LNCaP clone FGC (cell line): ENCODE measurements around a stretch of chr9.

GRCh38 chr9:124222329-124222719, 35.4 kb upstream of the NEK6 start:
- RRBS, 2 experiments, result no CpG with 5 or more reads among the region's 7 CpGs

DNA sequence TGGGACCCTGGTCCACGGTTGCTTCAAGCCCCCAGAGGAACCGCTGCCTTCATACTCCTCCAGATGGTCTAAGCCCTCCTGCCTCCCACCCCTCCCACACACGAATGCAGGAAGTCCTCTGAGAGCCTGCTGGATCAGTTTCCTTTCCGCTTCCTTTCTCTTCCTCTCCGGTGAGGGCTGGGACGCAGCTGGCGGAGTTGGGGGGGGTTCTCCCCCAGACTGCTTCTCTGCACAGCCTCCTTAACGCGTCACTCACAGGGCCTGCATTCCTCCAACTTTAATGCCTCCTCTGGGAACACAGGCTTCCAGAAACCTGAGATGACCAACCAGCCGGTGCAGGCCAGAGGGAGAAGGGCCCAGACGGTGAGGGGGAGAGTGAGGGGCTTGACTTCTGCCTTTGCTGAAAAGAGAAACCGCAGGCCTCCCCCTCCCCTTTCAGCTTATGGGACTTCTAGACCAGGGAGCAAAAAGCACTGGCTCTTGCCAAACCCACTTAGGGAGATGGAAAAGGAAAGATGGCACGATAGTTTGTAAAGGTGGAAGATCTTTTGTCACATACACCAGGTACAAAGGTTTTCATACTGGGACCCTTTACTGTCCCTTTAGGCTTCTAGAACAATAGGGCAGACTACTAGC, 14.8 kb upstream of the NEK6 start:
- RRBS, 2 experiments, result no CpG with 5 or more reads among the region's 13 CpGs

- RRBS, 2 experiments, result no CpG with 5 or more reads among the region's 9 CpGs
Measured at GRCh38 chr9:124257450-124257735, 356 bp upstream of the NEK6 start.

DNA sequence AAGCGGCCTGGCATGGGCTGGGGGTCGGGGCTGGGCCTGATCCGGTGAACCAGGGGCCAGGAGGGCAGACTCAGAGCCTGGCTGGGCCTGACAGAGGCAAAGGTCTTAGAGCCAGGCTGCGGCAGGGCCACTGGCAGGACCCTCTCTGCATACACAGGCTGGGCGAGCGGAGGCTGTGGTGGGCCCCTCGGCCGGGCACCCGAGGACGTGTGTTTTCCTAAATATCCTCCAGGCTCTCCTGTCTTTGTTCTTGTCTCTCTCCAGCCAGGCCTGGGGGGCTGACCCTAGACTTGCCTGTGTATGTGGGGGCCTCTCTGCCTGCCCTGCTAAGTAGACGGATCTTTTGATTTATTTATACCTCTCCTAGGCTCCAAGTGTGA, 931 bp downstream of the NEK6 start:
- RRBS, 2 experiments, result 0 to 3% methylated on average over 2 of the region's 11 CpGs

GRCh38 chr9:124279967-124280916, 22.5 kb downstream of the NEK6 start:
- RRBS, 2 experiments, result no CpG with 5 or more reads among the region's 21 CpGs

GRCh38 chr9:124284874-124285676, 27.3 kb downstream of the NEK6 start:
- RRBS, 2 experiments, result no CpG with 5 or more reads among the region's 24 CpGs

DNA sequence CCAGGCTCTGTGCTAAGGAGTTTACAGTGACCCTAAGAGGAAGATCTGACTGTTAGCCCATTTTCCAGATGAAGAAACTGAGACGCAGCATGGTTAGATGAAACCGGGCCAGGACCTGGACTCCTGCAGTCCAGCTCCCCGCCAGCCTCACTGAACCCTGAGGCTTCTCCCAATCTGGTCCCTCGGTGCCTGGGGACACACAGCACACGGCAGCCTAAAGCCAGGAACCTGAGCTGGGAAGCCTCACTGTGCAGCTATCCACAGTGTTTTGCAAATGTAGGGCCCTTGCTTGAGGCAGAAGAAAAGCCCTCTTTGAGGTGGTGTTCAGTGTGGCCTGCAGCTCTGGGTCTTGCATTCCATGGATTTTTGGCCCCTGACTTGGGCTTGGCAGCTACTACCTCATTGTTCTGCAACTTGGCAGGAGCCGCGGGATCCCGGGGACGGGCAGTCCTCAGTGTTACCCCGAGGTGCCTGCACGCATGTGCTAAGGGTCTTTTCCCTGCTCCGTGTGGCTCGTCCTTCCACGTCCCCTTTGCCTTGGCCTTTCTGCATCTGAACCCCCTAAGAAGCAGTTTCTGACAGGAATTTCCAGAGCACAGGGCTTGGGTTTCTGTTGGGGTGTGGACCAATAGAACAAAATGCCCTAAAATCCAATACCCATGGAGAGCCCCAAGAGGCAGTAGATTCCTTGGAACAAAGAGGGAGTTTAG, 39.7 kb downstream of the NEK6 start:
- RRBS, 2 experiments, result no CpG with 5 or more reads among the region's 14 CpGs

- RRBS, 2 experiments, result no CpG with 5 or more reads among the region's 15 CpGs
Measured at GRCh38 chr9:124355289-124355970, 59.8 kb downstream of the PSMB7 start.

DNA sequence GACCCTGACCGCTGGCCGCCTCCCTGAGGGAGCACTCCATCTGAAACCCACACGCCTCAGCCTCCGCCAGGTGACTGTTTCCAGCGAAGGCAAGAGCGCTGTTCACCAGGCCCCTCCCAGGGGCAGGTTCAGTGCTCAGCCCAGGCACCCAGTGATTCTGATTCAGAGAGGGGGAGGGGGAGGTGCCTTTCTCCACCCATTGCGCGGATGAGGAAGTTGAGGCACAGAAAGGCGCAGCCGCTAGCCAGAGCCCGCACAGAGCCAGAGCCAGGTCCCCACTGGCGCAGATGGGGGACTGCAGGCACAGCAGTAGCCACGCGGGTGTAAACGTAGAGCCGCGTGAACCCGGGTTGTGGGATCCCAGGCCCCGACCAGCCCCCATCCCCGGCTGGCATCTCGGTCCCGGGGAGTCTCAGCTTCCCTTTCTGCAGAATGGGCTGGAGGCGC, 27.1 kb downstream of the ADGRD2 start:
- RRBS, 2 experiments, result 9 to 13% methylated on average over 4 of the region's 23 CpGs

GRCh38 chr9:124504574-124505749, 2.2 kb downstream of the NR5A1 start:
- RRBS, 2 experiments, result 10 to 21% methylated on average over 54 of the region's 134 CpGs

DNA sequence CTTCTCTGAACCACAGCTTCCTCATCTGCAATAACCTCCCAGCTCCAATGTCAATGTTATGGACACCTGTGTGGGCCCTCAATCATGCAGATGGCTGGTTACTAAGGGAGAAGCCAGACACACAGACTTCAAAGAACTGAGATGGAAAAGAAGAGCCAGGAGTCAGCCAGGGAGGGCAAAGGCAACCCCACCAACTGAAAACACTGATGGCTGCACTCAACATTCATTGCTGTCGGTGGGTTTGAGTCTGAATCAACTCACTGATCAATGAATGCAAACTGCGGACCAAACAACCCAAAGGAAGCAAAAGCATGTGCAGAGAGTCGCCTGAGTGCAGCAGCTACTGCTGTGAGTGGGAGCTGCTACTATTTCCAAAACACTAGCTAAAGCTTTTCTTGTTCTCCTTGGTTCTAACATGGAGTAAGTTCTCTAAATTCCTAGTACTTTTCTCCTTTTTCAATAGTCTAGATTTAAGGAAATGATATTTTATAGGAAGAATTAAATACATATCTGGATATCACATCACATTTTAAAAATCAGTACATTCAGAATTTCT, 77.5 kb downstream of the NR6A1 start:
- RRBS, 2 experiments, result no CpG with 5 or more reads among the region's 3 CpGs

DNA sequence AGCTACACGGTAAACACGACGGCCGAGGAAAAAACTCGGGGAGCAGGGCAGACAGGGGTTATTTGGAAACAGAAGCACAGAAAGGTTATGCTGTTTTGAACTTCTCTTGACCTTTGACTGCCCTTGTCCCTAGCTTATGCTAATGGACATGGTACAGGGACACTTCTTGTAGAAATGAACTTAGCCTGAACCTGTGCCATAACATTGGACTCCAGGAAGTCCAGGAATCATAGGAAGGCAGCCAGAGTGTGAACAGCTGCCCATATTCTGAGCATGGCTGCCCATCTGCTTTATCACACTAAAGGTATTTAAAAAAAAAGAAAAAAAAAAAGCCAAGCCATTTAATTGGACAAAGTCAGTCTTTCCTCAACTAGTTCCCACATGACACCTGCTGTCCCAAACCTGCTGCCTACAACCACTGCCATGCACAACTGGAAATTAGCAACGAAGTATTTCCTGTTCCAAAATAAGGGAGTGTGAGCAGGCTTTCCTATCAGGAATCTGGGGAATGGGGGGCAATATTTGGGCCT, 46.0 kb downstream of the NR6A1 start:
- RRBS, 2 experiments, result no CpG with 5 or more reads among the region's 6 CpGs

GRCh38 chr9:124769228-124770426, 1.5 kb downstream of the NR6A1 start:
- RRBS, 2 experiments, result 1 to 2% methylated on average over 8 to 9 of the region's 66 CpGs

- RRBS, 2 experiments, result 39 to 41% methylated on average over 3 of the region's 10 CpGs
Measured at GRCh38 chr9:124812318-124812936, 35.5 kb downstream of the OLFML2A start.

DNA sequence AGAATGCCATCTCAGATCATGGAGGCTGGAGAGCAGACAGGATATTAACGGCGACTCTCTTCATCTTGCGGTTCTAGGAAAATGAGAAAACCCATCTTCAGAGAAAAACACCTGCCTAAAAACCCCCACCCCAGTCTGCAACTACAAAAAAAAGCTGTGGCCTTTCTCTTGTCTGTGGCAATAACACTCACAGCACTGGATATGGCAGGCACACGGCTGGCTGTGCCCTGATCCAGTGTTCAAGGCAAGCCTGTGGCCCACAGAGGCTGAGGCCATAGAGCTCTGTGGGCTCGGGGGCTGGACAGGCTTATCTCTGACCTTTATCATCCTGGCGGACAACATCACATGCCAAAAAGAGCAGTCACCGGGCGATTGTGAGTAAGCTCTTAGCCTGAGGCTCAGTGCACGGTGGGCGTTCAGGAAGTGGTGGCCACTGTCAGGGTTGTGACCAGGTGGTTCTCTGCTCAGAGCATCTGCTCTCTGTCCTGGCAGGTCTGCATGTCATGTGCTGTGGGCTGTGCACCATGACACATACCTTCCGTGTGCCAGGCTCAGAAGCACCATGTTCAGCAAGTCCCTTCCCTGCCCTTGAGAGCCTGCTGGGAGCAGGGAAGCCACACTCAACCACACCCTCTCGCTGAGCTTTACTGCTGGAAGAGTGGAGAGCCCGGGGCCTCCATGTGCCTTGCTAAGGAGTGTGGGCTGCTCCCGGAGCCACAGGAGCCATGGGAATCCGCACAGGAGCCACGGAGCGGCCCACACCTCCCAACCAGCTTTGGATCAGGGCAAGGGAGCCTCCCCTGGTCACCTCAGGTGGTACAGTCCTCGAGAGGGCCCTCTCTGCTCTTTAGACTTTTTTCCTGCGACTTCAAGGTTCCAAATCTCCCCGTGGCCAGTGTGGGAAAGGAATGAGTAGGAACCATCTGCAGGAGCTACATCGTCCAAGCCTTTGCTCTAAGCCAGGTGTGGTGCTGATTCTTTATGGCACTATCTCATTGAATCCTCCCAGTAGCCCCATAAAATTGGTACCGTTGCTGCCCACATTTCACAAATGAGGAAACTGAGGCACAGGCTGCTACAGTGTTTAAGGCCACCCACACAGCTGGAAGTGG, 34.5 kb upstream of the WDR38 start:
- RRBS, 2 experiments, result 0 to 43% methylated on average over 1 of the region's 22 CpGs

DNA sequence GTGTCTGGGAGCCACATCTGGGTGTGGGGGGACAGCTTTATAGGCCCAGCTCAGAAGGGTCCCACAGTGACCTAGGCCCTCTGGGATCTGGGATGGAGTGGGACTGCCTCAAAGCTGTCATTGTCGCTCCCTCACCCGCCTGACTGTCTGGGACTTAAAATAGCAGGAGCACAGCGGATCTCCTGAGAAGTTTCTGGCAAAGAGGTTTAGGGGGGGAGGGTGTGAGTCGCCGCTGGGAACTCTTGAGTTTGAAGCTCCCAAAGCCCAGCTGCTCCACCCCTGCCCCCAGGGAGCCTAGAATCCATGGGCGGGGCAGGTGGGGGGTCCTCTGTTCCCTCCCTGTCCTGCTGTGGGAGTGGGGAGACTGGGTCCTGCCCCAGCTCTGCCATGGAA, 1.2 kb upstream of the WDR38 start:
- RRBS, 2 experiments, result no CpG with 5 or more reads among the region's 6 CpGs

- RRBS, 2 experiments, result 69 to 71% methylated on average over 3 of the region's 11 CpGs
Measured at GRCh38 chr9:124852459-124853007, 727 bp upstream of the WDR38 start.

GRCh38 chr9:125748451-125749055, 1.4 kb downstream of the PBX3 start:
- RRBS, 2 experiments, result 92 to 97% methylated on average over 11 of the region's 30 CpGs

GRCh38 chr9:125829671-125830466, 82.7 kb downstream of the PBX3 start:
- RRBS, 2 experiments, result no CpG with 5 or more reads among the region's 8 CpGs